ENCODE measurements around a stretch of chr20.

- PRO-cap, 2 experiments = no peak in any of the 2 experiments
Measured at GRCh38 chr20:3510107-3510771, 39.4 kb downstream of the ATRN start.

DNA sequence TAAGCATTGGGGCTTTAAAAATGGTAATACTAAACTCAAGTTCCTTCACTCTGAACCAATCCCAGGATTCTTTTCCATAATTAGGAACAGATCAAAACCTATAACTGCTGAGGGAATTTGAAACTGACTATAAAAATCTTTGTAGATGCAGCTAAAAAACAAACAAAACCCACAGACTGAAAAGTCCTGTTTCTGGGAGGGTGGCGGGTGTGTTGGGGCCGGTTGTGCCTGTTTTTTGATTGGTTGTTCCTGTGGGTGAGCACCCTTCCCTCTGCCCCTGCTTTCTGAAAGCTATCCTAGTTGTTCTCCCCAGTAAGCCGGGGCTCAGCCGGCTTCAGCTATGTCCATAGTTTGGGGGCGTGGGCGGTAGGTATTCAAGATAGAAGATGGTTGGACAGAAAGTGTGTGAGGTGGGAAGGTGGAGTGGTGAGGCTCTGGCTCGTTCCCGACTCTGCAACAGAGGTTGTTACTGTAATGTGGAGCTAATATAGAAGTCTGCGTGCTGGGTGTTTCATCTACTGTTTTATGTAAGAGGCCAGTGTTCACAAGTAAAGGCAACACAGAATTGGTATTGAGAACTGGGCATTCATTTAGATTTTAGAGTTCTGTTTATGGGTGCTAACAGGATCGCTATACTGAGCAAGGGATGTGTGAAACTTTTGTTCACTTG, 49.1 kb downstream of the GFRA4 start:
- PRO-cap, 2 experiments = no peak in any of the 2 experiments

DNA sequence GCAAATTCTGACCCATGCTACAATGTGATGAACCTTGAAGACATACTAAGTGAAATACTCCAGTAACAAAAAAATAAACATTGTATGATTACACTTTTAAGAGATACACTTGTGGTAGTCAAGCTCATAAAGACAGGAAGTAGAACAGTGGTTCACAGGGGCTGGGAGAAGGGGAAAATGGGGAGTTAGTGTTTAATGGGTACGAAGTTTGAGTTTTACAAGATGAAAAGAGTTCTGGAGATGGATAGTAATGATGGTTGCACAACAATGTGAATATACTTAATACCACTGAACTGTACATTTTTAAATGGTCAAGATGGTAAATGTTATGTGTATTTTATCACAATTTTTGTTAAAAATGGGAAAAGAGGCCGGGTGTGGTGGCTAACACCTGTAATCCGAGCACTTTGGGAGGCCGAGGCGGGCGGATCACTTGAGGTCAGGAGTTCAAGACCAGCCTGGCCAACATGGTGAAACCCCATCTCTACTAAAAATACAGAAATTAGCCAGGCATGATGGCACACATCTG, 22.2 kb downstream of the GFRA4 start:
- PRO-cap, 2 experiments = no peak in any of the 2 experiments

DNA sequence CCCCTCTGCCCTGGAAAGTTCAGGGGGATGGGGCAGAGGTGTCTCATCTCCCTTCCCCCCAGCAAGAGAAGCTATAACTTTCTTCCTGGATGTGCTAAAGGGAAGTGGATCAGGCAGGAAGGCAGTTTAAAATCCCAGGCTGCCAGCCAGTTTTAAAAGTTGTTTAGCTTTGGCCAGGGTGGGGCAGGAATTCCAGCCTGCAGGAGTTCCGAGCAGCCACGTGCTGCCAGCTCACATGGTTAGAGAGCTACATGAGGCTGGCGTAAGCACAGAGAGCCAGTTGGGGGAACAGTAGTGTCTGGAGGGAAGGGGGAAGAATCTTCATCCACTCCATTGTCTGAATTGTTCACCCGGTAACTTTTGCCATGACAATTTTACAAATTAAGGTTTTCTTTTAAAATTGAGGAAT, 12.0 kb downstream of the CDC25B start:
- PRO-cap, 2 experiments = peak in 2 of 2 experiments; most common plus-strand start position 279 of the sequence (in 2); most common minus-strand start position 128 of the sequence (in 1)

GRCh38 chr20:3875059-3875802, 14.0 kb upstream of the PANK2 start:
- PRO-cap, 2 experiments = no peak in any of the 2 experiments

GRCh38 chr20:3888057-3888607, 1.1 kb upstream of the PANK2 start:
- PRO-cap, 2 experiments = peak in 2 of 2 experiments; most common plus-strand start chr20:3888447 (in 2)

- PRO-cap, 2 experiments = no peak in any of the 2 experiments
Measured at GRCh38 chr20:4004628-4005170, 10.7 kb downstream of the RNF24 start.

DNA sequence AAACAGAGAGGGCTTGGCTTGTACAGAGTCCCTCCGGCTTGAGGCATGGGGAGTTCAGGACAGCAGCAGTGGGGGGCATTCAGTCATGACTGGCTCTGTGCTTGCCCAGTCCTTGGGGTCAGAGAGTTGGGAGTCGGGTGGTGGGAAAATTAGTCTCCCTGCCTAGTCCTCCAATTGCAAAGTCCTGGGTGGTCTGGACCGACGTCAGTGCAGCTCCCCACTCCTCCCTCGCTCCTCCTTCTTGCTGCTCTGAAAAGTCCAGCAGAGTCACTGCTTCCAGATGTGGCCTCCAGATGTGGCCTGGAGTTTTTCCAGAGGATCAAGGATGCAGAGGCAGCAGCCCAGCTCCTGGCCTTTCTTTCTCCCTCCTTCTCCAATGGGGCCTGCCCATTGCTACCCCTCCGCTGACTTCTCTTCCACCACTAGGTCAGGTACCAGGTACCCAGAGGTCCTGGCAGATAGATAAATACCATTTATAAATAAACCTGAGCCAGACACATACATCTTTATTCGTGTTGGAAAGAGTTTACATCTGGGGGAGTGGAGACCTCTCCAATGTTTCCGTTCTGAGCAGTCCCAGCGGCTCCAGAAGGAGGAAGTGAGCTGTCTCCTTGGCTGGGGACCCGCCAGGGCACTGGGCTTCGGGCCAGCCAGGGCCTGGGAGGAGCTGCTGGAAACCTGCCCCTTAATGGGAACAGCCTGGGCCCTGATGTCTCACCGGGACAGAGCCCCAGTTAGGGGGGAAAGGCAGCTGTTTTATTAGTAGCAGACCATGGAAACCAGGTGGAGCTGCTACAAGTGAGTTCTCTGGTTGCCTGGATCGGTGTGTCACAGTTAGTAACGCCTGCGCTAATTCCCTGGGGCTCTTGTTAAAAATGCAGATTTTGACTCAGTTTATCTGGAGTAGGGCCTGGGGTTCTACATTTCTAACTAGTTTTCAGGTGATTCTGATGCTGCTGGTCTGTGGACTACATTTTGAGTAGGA, 49.1 kb upstream of the RNF24 start:
- PRO-cap, 2 experiments = peak in 1 of 2 experiments; most common plus-strand start position 717 of the sequence (in 1); most common minus-strand start position 587 of the sequence (in 1)

DNA sequence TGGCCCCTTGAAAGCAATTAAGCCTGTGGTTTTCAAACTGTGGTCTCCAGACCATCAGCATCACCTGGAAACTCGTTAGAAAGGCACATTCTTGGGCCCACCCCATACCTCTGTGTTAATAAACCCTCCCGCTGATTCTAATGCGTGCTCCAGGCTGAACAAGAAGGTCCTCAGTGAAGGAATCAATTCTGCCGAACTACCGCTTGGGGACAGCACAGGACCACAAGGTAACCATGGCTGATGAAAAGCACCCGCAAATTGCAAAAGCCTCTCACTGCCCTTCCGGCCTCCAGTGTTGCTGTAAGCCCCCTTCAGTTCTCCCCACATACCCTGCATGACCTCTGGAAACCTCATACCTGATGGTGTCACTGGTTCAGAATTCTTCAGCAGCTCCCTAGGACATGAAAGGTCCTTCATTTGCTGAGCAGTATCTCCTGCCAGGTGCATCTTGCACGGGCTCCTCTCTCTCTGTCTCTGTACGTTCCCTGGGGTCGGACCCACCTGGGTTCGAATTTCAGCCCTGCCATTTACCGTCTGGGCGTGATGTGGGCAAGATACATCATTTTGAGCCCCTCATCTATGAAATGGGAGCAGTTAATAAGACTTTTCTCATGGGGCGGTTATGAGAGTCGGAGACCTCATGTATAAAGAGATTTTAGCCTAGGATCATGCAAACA, 39.9 kb upstream of the SMOX start:
- PRO-cap, 2 experiments = no peak in any of the 2 experiments

DNA sequence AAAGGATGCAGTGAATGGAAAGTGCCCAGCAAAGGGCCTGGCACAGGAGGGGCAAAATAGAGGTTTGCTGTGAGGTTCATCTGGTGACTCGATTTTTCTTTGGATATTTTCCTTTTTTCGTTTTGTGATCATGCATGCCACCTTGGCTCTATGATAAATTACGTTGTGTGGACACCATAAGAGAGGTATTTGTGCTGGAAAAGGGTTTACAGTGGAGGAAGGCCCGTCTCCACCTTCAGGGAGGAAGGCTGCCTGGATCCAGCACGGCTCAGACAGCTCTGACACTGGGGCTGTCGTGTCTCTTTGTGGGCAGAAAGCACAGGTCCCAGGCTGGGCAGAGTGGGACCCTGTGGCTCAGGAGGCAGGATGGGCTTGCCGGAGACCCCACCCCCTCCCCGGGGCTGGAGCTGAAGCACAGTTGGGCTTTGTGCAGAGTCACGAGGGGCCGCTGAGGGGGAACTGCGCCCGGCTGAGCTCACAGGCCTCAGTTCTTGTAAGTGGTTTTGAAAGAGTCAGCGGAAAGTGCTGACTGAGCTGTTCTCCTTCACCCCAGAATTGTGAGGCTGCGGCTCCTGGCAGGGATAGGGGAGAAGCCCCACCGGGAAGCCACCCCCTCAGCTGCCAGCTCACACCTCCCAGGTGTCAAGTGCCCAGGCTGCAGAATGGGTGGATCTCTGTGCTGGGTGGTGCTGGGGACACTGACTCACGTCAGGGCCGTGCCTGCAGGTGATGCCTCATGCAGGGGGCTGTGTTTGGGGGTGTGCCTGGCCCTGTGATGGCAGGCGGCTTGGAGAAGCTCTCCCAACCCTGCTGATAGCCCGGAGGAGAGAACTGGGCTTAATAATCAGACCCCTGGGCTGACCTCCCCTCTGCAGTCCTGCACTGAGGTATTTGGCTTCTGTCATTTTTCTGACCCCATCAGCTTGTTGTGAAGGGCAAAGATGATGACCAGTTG, 12.2 kb downstream of the SMOX start:
- PRO-cap, 2 experiments = no peak in any of the 2 experiments

- PRO-cap, 2 experiments = no peak in any of the 2 experiments
Measured at GRCh38 chr20:4297103-4297323, 47.9 kb upstream of the ADRA1D start.

DNA sequence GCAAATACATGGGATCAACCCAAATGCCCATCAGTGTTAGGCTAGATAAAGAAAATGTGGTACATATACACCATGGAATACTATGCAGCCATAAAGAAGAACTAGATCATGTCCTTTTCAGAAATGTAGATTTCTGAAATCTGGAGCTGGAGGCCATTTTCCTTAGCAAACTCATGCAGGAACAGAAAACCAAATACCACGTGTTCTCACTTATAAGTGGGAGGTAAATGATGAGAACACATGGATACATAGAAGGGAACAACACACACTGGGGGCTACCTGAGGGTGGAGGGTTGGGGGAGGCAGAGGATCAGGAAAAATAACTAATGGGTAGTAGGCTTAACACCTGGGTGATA, 153.5 kb upstream of the PRNP start:
- PRO-cap, 2 experiments = no peak in any of the 2 experiments

- PRO-cap, 2 experiments = no peak in any of the 2 experiments
Measured at GRCh38 chr20:4656343-4656936, 29.8 kb upstream of the PRNP start.

DNA sequence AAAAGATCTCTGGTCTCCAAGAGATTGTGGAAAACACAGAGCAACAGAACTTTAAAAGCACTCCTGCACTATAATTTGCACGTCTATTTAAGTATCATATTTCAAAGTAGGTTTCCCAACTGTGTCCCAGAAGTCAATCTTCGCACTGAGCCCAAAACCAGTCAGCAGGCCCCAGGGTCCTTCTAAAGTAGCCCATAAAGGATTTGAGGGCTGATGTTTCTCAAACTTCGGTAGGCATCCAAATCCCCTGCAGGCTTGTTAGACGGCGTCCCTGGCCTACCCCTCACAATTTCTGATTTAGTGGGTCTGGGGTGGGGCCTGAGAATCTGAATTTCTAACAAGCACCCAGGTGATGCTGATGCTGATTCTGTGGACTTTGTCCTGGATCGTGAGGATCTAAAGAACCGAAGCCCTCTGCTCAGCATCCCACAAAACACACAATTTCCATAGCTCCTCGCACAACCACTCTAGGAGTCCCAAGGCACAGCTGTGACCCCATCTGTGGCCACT, 34.3 kb downstream of the RASSF2 start:
- PRO-cap, 2 experiments = no peak in any of the 2 experiments

GRCh38 chr20:4898196-4898832, 74.9 kb upstream of the RASSF2 start:
- PRO-cap, 2 experiments = no peak in any of the 2 experiments

GRCh38 chr20:5192209-5192727, 65.5 kb downstream of the CDS2 start:
- PRO-cap, 2 experiments = no peak in any of the 2 experiments

DNA sequence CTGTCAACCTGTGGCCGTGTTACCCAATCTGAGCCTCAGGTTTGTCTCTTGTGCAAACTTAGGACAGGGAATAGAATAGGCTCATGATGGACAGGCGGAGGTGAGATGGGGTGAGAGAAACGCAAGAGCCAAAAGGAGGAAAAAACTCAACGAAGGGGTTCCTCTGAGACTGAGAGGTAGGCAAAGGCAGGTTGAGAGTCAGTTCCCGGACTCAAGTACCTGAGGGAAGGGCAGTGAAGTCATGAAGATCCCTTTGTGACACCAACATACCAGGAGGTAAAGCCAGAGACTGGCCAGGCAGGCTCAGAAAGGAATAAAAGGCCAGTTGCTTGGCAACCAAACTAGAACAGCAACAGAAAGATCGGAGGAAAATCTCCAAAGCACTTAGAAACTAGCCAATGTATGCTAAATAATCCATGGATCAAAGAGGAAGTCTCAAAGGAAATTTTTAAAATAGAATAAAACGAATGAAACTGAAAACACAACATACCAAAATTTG, 84.3 kb downstream of the GPCPD1 start:
- PRO-cap, 2 experiments = no peak in any of the 2 experiments

GRCh38 chr20:5544248-5544554, 66.6 kb downstream of the GPCPD1 start:
- PRO-cap, 2 experiments = no peak in any of the 2 experiments

- PRO-cap, 2 experiments = no peak in any of the 2 experiments
Measured at GRCh38 chr20:5547420-5548254, 63.2 kb downstream of the GPCPD1 start.

DNA sequence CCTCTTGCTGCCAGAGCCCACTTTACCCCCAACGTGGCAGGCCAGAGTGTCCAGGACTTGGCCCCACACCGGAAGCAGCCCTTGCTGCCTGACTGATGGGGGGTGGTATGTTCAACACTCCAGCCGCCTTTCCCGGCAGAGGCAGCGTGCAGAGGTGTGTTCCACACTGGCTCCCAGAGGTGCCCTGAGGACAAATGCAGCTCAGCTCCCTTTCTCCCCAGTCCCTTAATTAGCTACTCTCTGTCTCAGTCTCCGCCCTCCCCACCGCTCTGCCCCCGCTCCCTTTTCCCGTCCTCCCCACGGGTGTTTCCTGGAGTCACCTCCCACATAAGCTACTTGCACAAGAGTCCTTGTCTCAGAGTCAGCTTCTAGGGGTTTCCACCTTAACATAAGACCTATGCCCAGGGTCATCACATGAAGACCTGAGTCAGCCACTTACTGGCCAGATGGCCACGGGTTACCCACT, 61.7 kb upstream of the SHLD1 start:
- PRO-cap, 2 experiments = no peak in any of the 2 experiments